B cell (primary cell): ENCODE measurements around the genes SCNN1A, COPS7A and GPR162.

- PRO-cap = no peak
- CAGE, long polyA plus RNA = no peak
These were observed 7.1 kb downstream of the CD9 start for GRCh38 chr12:6207015-6207972.

GRCh38 chr12:6277161-6277525, 33.3 kb upstream of the PLEKHG6 start:
- PRO-cap = no peak
- CAGE, long polyA plus RNA = no peak

GRCh38 chr12:6312402-6313476, 2.3 kb downstream of the PLEKHG6 start:
- PRO-cap = no peak
- CAGE, long polyA plus RNA = no peak

GRCh38 chr12:6336550-6336960, 5.3 kb downstream of the TNFRSF1A start:
- PRO-cap = no peak
- CAGE, long polyA plus RNA = no peak

DNA sequence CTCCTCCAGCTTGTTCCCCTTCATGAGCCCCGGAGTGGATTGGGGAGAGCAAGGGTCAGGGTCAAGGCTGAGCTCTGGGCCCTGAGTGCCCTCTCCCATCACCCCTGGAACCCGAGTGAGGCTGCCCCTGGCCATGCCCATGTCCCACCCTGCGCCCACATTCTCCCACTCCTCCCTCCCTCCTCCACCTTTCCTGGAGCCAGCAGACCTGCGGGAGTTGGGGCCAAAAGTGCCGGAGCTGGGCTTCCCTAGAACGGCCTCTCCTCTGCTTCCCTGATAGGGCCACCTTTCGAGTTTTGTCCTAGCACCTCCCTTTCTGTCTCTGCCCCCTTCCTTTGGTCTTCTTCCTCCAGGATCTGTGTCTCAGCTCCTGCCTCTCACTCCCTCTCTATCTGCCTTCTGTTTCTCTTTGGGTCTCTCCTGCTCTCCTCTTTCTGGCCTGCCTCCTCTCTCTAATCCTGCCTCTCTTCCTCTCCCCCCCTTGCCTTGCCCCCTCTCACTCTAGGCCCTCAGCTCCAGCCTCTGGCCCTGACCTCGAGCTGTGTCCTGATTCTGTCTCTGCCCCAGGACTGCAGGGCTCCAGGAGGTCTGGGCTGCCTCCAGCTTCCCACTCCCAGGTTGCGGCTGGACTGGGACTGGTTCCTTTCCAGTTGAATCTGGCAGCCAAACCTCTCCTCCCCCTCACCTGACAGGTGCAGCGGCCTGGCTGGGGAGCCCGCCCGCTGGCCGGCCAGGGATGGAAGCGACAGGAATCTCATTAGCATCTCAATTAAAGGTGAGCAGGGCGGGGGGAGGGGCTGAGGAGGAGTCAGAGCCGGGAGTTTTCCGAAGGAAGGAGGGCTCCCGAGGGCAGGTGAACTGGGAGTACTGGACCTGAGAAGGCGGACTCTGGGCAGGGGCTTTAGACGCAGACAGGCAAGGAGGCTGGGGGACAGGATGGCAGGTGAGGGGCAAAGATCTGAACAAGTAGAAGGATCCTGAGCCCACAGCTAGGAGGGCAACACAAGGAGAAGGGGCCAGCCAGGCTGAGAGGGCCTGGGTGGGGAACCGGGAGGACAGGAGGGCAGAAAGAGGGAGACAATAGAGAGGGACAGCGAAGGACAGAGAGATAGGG, at the start of gene SCNN1A:
SCNN1A (minus strand) TSS at position 744 of the 1,114 bp plus-strand sequence.
- PRO-cap = no peak
- CAGE, long polyA plus RNA = no peak

GRCh38 chr12:6388222-6388881, 4.4 kb downstream of the LTBR start:
- PRO-cap = no peak
- CAGE, long polyA plus RNA = no peak

GRCh38 chr12:6390800-6391979, 7.2 kb downstream of the LTBR start:
- PRO-cap = no peak
- CAGE, long polyA plus RNA = no peak

DNA sequence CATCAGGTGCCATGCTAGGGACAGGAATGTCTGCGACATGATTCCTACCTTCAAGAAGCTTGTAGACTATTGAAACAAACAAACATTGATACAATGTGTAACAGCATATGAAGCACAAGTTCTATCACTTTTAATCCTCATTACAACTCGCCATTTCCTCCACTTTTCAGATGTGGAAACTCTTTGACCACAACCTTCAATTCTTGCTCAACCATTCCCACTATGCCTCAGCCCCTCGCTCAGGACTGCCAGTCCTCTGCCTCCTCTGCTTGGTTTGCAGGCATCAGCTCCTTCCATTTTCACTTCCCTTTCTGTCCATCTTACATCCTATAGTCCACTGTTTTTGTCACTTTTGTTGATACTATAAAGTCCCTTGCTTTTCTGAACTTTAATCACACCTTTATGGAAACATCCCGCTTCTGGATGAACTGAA, 28.2 kb upstream of the CD27 start:
- PRO-cap = no peak
- CAGE, long polyA plus RNA = no peak

GRCh38 chr12:6458441-6459192, 6.8 kb downstream of the TAPBPL start:
- PRO-cap = no peak
- CAGE, long polyA plus RNA = no peak

DNA sequence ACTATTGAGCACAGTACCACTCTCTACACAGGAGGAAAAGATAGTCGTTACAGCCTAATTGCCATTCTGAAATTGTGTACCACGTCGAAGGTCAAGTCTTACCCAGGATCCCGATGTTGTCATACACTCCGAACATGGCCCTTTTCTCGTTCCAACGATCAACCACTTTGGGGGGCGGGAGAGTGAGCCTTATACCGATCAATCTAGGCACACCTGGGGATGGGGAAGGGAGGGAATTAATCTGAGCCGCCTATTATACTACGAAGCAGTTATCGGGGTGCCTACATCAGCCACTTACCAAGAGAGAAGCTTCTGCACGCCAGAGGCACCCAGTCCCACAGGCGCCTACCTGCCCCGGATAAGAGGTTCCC, 317 bp downstream of the MRPL51 start:
- PRO-cap = no peak
- CAGE, long polyA plus RNA = no peak

GRCh38 chr12:6535953-6536277, 1.6 kb downstream of the GAPDH start:
- PRO-cap = no peak
- CAGE, long polyA plus RNA = no peak

GRCh38 chr12:6605185-6605616, 2.0 kb downstream of the CHD4 start:
- PRO-cap = no peak
- CAGE, long polyA plus RNA = no peak

DNA sequence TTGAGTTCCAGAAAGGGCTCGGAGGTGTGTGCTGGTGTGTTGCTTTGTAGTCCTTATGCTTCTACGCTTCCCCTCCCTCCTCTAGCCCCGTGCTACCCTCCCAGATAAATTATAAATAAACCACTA, 4.7 kb upstream of the CHD4 start:
- PRO-cap = no peak
- CAGE, long polyA plus RNA = no peak

- PRO-cap = no peak
- CAGE, long polyA plus RNA = no peak
These were observed 2.2 kb downstream of the ACRBP start for GRCh38 chr12:6645088-6645390.

DNA sequence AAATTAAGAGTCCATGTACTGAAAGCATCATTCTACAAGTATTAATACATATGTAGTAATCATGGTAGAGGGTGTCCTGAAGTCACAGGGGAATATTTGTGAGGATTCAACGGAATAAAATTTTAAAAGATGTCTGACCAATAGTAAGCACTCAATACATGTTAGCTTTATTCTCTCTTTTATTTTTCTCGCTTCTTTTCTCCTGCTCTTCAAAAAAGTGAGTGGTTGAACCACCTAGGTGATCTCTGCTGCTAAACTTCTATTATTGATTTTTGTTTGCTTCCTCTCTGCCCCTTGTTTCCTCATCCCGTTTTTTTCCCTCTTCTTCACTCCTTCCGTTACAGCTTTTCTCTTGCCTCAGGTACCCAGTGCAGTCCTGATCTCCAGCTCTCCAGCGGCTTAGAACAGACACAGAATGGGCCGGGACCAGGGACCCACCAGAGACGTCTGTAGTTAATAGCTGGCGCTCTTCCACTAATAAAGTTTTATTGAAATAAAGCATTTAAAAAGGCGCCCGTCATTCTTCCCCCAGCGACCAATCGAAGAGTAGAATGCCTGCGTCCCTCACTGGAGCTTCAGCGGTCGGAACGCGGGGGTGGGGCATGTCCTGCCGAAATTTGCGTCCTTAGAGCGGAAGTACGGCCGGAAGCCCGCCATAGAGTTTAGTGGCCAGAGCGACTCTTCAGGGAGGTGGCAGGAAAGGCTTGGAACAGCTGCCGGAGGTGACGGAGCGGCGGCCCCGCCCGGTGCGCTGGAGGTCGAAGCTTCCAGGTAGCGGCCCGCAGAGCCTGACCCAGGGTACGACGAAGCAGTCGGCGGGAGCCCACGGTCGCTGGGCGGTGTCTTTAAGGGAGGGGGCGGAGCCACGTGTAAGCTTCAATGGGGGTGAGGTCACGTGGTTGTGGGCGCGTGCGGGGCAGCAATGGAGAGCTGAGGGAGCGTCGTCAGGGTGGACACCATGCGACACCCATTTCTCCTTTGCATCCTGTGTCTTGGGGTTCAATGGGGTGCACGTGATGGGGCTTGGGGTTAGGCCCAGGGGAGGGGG, at the start of gene COPS7A:
COPS7A (plus strand) TSS at position 665 of the 1,048 bp plus-strand sequence.
- PRO-cap = bidirectional peak, plus-strand start at position 567 of the sequence, minus-strand start at position 451 of the sequence; bidirectional peak, plus-strand start at position 784 of the sequence, minus-strand start at position 817 of the sequence
- CAGE, long polyA plus RNA = start-site peak on the plus strand centred at position 716 of the sequence, 151 bp wide, 111 and 172 reads in 2 replicates

- PRO-cap = no peak
- CAGE, long polyA plus RNA = no peak
These were observed 738 bp downstream of the PTMS start for GRCh38 chr12:6766797-6767404.

DNA sequence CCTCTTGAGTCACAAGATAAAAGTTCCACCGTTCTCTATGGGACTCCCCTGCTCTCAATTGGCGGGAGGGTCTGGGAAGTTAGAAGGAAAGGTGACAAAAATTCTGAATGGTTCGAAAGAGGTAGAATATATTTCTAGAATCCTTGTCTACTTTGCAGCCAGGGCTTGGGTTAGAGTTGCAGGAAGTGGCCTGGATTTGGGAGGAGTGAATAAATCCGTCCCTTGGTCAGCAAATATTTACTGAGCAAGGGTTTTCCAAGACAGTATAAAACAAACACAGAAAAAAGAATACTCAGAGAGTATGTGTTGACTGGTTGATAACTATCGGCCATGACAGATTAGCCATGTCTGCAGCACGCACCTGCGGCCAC, 3.4 kb downstream of the LAG3 start:
- PRO-cap = no peak
- CAGE, long polyA plus RNA = no peak

DNA sequence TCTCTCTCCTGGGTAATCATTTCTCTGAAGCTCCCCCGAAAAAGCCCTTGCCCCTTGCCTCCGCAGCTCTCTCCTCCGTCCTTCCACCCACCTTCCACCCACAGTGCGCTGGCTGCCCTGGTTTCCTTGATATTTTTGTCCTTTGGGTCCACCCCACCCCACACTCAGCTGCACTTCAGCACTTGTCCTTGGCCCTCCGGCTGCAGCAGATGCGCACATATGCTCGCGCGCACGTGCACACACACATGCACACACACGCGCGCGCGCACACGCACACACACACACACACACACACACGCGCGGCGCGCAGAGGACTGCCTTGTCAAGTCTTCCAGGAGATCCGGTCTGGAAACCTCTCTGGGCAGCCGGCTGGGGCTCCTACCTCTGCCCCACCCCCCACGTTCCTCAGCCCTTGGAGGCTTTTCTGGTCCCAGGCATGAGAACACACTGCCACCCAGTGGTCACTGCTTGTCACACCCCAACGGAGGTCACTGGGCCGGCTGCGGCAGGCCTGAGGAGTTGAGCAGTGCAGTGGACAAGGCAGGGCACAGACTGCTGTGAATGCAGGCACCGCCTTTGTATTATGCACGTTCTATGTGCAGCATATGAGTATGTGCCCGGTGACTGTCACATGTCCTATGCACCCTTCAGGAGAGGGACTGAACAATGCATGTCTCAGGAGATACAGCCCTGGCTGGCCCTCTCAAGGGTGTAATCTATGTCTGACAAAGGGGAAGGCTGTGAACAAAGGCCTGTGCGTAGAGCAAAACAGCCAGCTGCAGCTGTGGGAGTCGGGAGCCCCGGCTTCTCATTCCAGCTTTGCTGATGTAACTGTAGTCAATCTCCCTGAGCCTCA, 6.6 kb downstream of the LAG3 start:
- PRO-cap = no peak
- CAGE, long polyA plus RNA = no peak

GRCh38 chr12:6821074-6821973, at the start of gene GPR162:
Gene GPR162 (plus strand): TSS chr12:6821821.
- PRO-cap = no peak
- CAGE, long polyA plus RNA = no peak

GRCh38 chr12:6839619-6840408, 911 bp upstream of the GNB3 start:
- PRO-cap = no peak
- CAGE, long polyA plus RNA = no peak